SK-N-SH (cell line): ENCODE results near the genes DCBLD2 and LNP1.

DNA sequence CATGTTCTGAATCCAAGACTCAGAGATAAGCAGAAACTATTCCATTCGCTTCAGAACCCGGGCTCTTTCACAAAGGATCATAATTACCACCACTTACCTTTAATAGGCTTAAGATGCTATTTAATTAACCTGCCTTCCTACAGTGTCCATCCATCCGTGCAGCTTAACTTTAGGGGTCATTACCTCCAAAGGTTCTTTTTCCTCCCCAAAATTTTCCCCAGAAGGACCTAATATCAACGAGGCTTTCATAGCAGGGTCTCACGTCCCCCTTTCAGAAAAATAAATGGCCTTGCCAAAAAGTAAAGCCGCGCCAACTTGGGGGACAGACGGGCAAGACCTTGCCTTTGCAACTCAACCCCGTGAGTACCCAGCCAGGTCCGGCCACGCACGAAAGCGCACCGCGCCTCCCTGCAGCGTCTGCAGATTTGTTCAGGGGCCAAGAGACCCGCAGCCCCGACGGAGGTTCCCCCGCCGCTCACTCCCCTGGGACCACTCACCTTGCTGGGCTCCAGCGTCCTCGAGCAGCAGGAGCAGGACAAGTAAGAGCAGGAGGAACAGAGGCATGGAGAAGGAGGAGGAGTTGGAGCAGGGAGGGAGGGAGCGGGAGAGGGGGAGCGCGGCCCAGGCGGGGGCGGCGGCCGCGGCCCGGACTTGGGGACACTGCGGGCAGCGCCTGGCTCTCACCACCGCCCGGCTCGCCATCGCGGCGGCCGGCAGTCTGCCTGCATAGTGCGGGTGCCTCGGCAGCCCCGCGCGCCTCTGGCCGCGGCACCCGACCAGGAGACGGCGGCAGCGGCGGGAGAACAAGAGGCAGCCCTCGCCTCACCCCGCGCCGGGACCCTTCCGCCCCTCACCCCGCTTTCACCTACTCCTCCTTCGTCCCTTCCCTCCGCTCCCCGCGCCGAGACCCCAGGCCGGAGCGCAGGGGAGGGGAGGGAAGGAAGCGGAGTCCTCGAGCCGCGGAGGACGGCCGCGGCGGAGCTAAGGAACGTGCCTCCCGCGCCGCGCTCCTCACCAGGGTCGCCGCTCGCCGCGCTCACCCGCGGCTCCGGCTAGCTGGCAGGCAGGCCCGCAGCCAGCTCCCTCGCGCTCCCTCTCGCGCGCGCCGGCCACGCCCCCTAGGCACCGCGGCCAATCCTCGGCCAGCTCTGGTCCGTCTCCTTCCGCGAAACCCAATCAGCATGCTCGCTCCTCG, at the start of gene DCBLD2:
Gene DCBLD2 (minus strand): TSS at position 1,071 of the 1,195 bp plus-strand sequence.
- RRBS, result 2% methylated on average over 28 of the region's 104 CpGs
CAGE:
- cytosol, long polyA plus RNA, result start-site peak on the minus strand centred at position 1,048 of the sequence, 47 bp wide, 259 and 127 reads in 2 replicates
- long polyA plus RNA, result start-site peak on the minus strand centred at position 1,041 of the sequence, 45 bp wide, 61 and 185 reads in 2 replicates
- nucleus, long polyA plus RNA, result no peak

GRCh38 chr3:99637377-99638181, 815 bp upstream of the COL8A1 start:
- RRBS, result 0% methylated on average over 2 of the region's 24 CpGs
CAGE:
- cytosol, long polyA plus RNA, result no peak
- long polyA plus RNA, result no peak
- nucleus, long polyA plus RNA, result no peak

DNA sequence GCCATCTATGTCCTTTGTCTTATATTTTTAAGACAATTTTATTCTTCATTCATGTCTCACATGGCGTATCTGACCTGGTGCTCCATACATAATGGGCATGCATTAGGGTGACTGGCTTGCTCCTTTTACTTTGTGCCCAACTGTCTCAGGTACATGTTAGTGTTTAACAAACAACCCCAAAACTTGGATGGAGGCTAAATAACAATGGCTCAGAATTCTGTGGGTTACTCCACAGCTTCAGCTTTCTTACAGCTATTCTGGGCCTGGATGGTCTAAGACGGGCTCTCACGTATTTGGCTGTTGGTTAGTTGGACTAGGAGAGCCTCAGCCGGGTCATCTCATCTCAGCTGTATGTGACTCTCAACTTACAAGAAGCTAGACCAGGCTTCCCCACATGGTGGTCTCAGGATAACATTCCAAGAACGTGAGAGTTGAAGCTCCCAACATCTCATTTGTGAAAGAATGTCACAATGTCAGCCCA, 116.1 kb downstream of the CMSS1 start:
- RRBS, result no CpG with 5 or more reads among the region's 5 CpGs
CAGE:
- cytosol, long polyA plus RNA, result no peak
- long polyA plus RNA, result no peak
- nucleus, long polyA plus RNA, result no peak

DNA sequence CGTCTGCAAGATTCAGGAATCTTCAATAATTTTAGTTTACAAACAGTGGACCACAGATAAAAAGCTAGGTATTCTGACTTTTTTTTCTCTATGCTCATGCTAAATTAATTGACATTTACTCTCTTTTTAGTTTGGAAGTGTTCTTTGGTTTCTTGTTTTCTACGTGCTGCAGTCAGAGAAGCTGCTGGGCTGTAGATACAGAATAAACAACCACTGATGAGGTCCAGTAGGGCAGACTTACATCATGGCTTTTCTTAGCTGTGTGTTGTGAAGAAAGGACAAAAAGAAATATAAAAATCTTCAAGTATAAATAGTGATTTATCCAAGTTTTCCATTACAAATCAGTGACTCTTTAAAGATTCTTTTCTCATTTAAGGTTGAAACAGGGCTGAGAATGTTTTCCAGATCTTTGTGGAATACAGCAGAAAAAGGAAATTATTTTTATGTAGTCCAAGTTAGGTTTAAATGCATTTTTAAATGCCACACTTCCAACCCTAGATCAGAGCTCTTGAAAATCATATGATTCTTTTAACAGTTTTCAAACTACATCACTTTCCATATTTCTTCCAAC, 122.2 kb downstream of the CMSS1 start:
- RRBS, result no CpG with 5 or more reads among the region's 2 CpGs
CAGE:
- cytosol, long polyA plus RNA, result no peak
- long polyA plus RNA, result no peak
- nucleus, long polyA plus RNA, result no peak

DNA sequence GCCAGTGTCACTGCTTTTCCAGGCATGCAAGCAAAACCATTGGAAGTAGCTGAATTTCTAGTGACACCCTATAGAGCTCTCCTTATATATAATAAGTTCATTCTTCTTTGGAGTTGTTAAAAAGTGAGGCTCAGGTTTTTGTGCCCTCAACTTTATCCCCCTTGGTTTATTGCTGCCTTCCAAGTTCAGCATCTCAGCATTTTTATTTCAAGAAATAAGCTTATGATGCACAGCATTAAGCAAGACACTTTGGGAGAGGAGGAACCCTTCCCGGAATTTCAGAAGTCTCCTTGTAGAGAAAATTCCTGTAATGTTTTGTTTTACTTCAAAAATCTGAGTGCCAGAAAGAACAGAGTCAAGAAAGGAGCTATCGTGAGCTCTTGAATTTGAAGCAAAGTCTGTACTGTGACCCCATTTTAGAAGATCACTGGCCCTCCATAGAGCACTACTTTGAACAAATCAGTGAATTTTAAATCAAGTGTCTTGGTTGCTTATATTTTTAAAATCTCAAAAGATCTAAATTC, 93.1 kb downstream of the FILIP1L start:
- RRBS, result no CpG with 5 or more reads among the region's 2 CpGs
CAGE:
- cytosol, long polyA plus RNA, result no peak
- long polyA plus RNA, result no peak
- nucleus, long polyA plus RNA, result no peak

- RRBS, result no CpG with 5 or more reads among the region's 6 CpGs
CAGE:
- cytosol, long polyA plus RNA, result no peak
- long polyA plus RNA, result no peak
- nucleus, long polyA plus RNA, result no peak
Measured at GRCh38 chr3:100089623-100090361, 24.5 kb downstream of the FILIP1L start.

DNA sequence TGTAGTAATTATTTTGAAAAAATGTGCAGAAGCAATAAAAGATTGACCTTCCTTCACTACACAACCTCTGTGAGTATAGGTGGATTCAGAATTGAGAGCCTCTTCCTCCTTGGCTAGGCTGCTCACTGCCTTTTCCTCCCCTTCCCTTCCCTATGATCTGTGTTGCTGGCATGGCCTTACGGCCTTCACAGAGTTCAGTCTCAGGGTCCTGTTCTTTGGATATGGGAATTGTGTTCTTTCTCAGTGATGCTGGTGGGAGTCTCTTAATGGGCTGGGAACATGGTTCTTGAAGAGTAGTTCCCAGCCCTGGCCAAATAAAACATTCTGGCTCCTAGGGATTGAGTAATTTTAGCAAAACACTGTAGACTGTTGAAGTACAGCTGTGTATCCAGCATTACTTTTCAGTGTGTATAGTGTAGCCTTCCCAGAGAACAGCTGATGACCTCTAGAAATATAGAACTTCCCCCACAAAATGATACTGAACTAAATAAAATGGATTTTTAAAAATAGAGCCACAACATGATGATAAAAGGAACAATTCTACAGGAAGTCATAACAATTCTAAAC, 22.6 kb upstream of the FILIP1L start:
- RRBS, result no CpG with 5 or more reads among the region's 1 CpG
CAGE:
- cytosol, long polyA plus RNA, result no peak
- long polyA plus RNA, result no peak
- nucleus, long polyA plus RNA, result no peak

DNA sequence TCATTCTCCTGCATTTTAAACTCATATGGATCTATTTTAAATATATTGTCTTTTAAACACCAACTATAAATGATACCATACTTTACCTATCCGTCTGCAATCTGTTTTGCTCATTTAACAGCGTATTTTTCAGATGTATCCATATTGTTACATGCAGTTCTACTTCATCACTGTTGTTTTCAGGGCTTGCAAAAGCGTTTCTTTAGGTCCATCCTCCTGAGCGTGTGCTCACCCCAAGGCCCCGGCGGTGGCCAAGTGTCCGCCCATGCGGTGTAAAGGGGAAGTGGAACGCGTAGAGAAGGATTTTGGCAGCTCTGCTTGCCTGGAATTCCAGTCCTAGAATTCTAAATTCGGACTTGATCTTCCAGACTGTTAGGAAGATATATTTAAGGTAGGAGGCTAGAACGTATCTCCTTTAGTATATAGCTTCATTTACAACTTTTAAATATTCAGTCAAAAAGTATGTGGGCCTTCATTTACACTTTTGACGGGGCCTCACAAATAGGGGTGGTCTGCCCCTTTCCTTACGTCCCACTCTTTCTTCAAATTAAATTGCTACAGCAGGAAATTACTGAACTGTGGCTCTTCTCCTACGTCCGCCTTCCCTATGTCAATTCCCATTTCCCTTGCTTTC, 691 bp upstream of the TBC1D23 start:
- RRBS, result no CpG with 5 or more reads among the region's 16 CpGs
CAGE:
- cytosol, long polyA plus RNA, result no peak
- long polyA plus RNA, result no peak
- nucleus, long polyA plus RNA, result no peak

GRCh38 chr3:100401310-100401661, at the start of gene LNP1:
Gene LNP1, plus strand, starts transcription at chr3:100401539.
- RRBS, result no CpG with 5 or more reads among the region's 20 CpGs
CAGE:
- cytosol, long polyA plus RNA, result start-site peak on the minus strand at chr3:100401380-100401404, 26 and 108 reads in 2 replicates
- long polyA plus RNA, result start-site peak on the minus strand at chr3:100401384-100401404, 53 and 146 reads in 2 replicates
- nucleus, long polyA plus RNA, result start-site peak on the minus strand at chr3:100401377-100401413, 106 and 258 reads in 2 replicates

GRCh38 chr3:100401662-100402300, 442 bp downstream of the LNP1 start:
- RRBS, result 2% methylated on average over 7 of the region's 28 CpGs
CAGE:
- cytosol, long polyA plus RNA, result no peak
- long polyA plus RNA, result no peak
- nucleus, long polyA plus RNA, result no peak

GRCh38 chr3:100521328-100522106, 29.1 kb downstream of the TMEM45A start:
- RRBS, result no CpG with 5 or more reads among the region's 13 CpGs
CAGE:
- cytosol, long polyA plus RNA, result no peak
- long polyA plus RNA, result no peak
- nucleus, long polyA plus RNA, result no peak

DNA sequence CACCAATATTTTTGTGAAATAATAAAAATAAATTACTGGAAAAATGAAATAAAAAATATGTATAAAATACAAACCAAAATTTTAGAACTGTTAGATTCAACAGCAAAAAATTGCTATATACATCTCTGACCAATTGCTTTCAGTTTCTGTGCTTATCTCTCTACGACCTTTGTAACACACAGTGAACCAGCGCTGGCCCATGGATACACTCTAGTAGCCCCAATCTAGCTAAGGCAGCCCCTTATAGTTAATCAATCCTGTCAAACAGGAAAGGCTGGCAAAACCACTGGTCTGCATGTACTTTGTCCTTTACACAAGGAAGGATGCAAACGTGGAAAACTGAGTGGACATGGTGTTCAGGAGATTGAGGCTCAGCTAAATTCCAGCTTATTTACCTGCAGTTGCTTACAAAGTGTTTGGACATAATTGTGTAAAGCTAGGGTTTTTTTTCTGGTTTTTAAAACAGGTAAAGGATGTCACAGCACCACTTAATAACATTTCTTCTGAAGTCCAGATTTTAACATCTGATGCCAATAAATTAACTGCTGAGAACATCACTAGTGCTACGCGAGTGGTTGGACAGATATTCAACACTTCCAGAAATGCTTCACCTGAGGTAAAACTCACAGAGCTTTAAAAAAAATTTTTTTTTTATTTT, 25.9 kb downstream of the ADGRG7 start:
- RRBS, result no CpG with 5 or more reads among the region's 5 CpGs
CAGE:
- cytosol, long polyA plus RNA, result no peak
- long polyA plus RNA, result no peak
- nucleus, long polyA plus RNA, result no peak

DNA sequence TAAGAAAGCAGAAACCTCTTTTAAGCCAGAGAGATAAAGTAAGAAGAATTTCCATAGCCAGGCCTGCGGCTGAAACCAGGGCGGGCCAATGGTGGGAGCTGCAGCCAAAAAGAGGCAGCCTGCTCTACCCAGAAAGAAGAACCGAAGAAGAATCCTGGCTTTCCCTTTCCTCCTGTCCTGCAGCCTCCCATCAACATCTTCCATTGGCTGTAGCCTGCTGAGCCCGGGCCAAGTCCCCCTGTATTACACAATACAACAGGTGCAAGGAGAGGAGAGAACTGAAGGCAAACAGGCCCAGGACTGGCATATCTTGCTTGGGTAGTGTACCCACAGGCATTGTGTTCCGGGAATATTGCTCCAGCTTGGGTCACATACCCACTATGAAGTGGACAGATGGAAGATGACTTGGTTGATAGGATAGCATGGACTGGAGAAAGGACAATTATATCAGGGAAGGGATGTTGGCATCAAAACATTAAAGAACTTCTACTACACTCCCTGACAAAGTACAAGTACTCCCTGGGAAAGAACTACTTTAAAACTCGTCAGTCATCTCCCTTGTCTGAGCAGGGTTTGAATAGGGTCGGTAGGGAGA, 11.4 kb upstream of the TFG start:
- RRBS, result no CpG with 5 or more reads among the region's 7 CpGs
CAGE:
- cytosol, long polyA plus RNA, result no peak
- long polyA plus RNA, result no peak
- nucleus, long polyA plus RNA, result no peak

DNA sequence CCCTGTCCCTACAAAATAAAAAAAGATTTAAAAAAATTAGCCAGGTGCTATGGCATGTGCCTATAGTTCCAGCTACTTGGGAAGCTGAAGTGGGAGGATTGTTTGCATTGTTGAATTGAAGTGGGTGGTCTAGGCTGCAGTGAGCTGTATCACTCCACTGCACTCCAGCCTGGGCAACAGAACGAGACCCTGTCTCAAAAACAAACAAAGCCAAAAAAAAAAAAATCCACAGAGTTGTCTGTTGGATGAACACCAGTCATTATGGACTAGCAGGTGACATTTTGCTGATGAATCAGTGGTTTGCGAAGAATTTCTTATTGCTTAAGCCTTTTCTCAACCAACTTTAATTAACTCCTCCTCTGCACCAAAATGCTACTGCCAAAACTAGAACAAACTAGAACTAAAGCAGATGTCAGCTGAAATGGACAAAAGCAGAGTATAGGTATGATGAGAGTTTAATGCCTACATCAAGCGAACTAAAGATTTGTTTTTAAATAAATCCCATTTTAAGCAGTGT, 28.6 kb downstream of the TFG start:
- RRBS, result no CpG with 5 or more reads among the region's 3 CpGs
CAGE:
- cytosol, long polyA plus RNA, result no peak
- long polyA plus RNA, result no peak
- nucleus, long polyA plus RNA, result no peak

DNA sequence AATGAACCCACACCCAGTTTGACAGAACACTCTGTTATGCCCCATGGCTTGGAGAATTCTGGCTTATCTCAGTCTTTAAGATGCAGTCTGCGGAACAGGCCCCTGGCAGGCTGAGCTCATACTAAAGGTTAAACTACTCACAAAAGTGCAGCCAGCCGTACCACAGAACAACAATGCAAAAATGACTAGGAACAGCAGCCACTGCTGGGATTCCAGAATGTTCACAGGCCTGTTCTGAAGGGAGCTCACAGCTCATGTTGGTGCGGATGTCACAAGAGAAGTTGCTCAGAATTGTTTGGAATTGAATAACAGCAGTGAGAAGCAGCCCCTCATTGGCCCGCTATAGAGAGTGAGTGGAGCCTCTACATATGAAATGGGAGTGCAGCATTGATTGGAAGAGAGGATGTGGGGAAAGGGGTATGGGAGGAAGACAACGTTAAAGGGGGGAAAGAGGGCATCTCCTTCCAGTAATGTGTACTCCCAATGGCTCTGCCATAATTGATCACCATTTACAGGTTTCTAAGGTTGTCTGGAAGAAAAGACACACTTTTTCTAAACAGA, 78.9 kb downstream of the ABI3BP start:
- RRBS, result no CpG with 5 or more reads among the region's 5 CpGs
CAGE:
- cytosol, long polyA plus RNA, result no peak
- long polyA plus RNA, result no peak
- nucleus, long polyA plus RNA, result no peak

DNA sequence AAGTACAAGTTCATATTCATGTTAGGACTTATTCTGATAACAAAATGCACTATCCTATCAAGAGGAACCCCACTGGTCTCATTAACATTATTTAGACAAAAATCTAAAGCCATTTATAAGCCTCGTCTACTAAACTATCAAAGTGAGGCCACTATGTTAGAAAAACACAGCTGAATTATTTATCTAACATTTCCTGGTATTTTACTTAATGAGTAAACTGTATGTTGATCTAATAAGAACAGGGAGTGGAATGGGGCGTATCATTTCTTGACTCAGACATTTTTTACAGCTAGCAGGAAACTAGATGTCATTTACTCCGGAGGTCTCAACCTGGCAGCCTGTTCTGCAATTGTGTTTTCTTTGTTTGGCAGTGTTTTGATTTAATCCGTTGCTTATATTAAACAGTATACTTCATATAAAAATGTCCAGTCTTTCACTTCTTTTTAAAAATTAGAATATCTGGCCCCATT, 79.0 kb upstream of the ABI3BP start:
- RRBS, result no CpG with 5 or more reads among the region's 4 CpGs
CAGE:
- cytosol, long polyA plus RNA, result no peak
- long polyA plus RNA, result no peak
- nucleus, long polyA plus RNA, result no peak

- RRBS, result no CpG with 5 or more reads among the region's 3 CpGs
CAGE:
- cytosol, long polyA plus RNA, result no peak
- long polyA plus RNA, result no peak
- nucleus, long polyA plus RNA, result no peak
Measured at GRCh38 chr3:101216495-101217279, 103.7 kb downstream of the IMPG2 start.

DNA sequence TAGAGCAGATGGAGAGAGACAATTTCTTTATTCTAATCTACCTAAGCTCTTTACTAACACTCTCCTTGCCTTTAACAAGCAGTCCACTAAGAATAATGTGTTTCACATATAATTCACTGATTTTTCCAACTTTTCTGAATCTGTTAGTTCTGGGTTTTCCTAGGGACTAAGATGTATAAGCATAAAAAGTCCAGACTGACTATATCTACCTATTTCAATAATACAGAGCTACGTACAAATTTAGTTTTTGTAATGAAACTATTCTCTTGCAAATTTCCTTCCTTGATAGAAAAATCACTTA, 193 bp upstream of the IMPG2 start:
- RRBS, result no CpG with 5 or more reads among the region's 1 CpG
CAGE:
- cytosol, long polyA plus RNA, result no peak
- long polyA plus RNA, result no peak
- nucleus, long polyA plus RNA, result no peak

- RRBS, result no CpG with 5 or more reads among the region's 3 CpGs
CAGE:
- cytosol, long polyA plus RNA, result no peak
- long polyA plus RNA, result no peak
- nucleus, long polyA plus RNA, result no peak
Measured at GRCh38 chr3:101430773-101431282, 82.2 kb downstream of the SENP7 start.

DNA sequence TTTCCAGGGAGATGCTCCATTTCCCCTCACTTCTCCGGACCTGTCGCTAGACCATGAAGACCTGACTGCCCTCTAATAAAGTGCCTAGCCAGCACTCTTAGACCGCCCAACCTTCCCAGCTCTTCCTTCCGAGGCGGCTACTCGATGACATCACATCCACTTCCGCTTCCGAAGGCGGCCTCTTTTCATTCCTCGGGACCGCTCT, 165 bp upstream of the PCNP start:
- RRBS, result 1% methylated on average over 1 of the region's 11 CpGs
CAGE:
- cytosol, long polyA plus RNA, result no peak
- long polyA plus RNA, result no peak
- nucleus, long polyA plus RNA, result no peak